CD14-positive monocyte (primary cell): ENCODE data around the genes CKAP2L, IL36G and PAX8.

DNA sequence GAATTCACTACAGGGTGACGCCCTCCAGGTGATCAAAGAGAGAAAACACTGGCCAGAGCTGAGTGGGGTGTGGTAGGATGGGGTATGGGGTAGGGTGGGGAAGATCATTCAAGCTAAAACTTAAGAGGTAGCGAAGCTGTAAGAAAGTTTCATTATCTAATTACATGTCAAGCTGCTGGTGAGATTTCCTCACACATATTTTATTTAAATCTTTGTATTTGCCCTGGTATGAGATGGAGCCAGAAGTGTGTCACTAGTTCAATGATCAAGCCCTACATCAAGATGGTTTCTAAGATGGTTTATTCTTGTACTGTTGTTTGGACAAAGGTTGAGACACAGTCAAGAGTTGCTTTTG is 50.3 kb downstream of the FBLN7 start:
- CAGE, long polyA plus RNA: no peak

- CAGE, long polyA plus RNA: no peak
These were observed 43.6 kb downstream of the RGPD8 start for GRCh38 chr2:112389838-112390325.

GRCh38 chr2:112606705-112606970 is 22.2 kb downstream of the CHCHD5 start:
- CAGE, long polyA plus RNA: no peak

DNA sequence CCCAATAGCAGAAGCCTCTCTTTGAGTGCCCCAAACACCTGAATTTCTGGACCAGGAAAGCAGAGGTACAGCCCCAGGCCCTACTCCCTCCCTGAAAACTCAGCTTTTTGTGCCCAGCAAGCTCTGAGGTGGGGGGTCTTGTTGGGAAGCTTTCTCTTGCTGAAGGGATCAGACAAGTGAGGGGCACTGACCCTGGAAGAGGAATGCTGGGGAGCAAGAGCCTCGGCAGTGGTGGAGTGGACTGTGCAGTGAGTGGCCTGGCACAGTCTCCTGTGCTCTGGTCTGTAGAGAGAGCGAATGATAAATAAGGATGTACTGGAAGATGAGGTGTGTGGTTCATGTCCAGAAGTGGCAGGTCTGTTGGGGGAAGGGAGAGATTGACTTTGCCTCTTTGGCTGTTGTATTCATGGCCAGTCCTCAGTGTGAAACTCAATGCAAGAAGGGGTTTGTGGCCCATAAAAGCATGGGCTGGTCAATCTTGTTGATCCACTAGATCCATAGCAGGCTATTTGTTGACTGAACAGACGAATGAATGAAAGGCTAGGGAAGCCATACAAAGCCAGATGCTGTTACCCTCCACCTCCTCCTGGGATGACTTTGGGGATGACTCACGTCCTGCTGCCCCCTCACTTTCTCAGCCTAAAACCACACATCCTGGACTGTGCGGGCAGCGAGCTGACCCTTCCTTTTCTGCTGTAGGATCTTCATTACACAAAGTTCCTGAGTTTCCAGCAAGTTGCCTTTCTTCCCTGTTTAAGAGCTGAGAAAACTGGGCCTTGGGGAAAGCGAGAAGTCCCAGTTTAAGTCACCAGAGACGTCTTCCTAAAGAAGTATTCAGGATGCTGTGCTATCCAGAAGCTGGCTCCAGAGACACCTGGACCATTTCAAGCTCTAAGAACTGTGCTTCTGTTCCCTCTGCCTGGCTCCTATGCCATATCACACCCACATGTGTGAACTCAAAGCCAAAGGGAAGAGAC is 5.1 kb upstream of the SLC20A1 start:
- CAGE, long polyA plus RNA: no peak

DNA sequence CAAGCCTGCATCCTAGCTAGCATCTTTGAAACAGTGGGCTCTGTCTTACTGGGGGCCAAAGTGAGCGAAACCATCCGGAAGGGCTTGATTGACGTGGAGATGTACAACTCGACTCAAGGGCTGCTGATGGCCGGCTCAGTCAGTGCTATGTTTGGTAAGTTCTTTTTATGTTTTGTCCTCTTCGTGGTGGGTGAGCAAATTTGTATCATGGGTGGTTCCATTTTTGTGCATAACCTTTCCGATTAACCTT is 1.2 kb downstream of the SLC20A1 start:
- CAGE, long polyA plus RNA: no peak

GRCh38 chr2:112656626-112657278 is 11.0 kb downstream of the SLC20A1 start:
- CAGE, long polyA plus RNA: no peak

DNA sequence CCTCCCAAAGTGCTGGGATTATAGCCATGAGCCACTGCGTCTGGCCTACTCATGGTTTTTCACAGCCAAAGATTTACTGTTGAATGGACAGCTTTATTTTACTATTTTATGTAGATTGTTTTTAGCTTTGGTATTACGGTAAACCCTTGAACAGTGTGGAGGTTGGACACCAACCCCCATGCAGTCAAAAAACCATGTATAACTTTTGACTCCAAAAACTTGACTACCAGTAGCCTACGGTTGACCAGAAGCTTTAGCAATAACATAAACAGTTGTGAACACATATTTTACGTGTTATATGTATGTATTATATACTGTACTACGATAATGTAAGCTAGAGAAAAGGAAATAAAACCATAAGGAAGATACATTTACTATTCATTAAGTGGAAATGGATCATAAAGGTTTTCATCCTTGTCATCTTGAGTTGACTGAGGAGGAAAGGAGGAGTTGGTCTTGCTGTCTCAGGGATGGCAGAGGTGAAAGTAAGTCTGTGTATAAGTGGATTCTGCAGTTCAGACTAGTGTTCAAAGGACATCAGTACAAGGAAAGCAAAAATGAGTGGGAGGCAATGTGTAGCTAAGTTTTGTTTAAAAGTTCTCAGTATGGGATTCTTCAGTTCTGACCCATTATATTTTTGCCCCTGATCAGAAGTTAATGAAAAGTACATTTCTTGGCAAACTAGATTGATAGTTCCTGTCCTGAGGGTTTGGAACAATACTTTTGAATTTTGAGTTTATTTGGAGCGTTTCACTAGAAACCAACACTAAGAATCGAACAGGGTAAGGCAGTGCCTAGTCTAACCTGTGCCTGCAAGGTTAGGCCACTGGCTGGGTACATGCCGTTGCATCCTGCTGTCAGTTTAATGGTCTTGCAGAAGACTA is 18.9 kb downstream of the SLC20A1 start:
- CAGE, long polyA plus RNA: no peak

DNA sequence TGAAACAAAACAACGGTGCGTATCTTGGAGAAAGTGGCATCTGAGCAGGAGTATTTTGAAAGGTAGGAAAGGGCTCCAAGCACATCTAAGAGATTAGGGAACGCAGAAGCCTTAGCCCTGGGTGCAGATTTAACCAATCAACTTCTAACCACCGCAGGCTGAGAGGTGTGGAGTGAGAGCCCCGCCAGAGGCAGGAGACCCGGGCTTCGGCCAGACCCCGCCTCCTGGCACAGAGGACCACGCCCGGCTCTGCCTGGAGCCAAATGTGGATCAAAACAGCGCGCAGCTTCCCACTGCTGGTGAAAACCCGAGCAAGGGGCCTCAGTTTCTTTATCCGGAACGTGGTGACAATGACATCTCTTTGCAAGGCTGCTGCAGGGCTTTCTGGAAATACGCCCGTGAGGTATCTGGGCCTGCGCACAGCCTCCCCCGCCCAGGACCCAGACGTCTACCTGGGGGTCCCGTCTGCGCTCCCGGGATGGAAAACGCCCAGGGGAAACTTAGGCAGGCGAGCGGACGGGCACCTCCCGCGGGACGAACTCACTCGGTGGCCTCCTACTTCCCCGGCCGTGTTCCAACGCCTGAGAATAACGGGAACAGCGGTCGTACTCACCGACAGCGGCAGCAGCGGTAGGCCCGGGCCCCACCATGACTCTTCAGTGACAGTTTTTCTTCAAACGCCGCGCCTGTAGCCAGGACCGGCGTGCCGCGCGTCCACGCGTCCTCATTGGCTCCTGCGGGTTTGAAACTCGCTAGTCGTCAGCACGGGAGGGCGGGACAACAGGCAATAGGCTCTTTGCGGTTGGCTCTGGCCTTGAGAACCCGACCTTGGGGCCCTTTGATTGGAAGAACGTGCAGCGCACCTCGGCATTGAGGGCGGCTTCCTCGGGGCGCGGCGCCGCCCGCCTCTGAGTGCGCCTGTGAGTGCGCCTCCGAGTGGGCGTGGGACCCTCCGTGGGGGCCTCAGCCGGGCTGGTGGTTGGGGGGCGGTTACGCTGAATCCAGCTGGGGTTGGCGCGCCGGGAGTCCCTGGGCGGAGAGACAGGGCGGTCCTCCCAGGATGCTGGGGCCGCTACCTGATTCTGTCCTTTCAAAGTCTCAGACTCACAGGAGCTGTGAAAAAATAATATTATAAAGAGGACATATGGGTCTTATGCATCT is at the start of gene CKAP2L:
Gene CKAP2L (minus strand): TSS at position 661 of the 1,161 bp plus-strand sequence.
- CAGE, long polyA plus RNA: no peak

DNA sequence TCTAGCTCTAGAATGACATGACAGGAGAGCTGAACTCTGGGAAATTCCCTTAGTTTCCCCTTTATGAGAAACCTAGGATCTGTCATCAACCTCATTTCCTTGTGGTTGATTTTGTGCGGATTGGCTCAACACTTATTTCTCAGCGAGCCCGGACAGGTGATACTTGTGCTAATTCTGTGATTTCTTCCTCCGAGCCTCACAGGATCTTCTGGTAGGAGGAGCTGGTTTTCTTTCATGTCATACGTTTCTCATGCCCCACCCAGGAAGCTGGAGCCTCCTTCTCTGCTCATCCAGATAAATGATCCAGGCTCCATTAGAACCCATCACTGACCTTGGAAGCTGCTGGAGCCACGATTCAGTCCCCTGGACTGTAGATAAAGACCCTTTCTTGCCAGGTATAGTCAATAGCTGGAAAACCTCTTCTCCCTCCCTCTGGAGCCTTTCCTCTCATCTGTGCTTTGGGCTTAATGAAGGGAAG is at the start of gene IL36G:
Gene IL36G (plus strand): TSS at position 323 of the 478 bp plus-strand sequence.
- CAGE, long polyA plus RNA: no peak

GRCh38 chr2:112995319-112995579 is 10.0 kb upstream of the IL36A start:
- CAGE, long polyA plus RNA: no peak

- CAGE, long polyA plus RNA: no peak
These were observed 9.2 kb downstream of the IL1F10 start for GRCh38 chr2:113076953-113077450.

- CAGE, long polyA plus RNA: no peak
These were observed 10.6 kb downstream of the IL1F10 start for GRCh38 chr2:113078327-113078794.

DNA sequence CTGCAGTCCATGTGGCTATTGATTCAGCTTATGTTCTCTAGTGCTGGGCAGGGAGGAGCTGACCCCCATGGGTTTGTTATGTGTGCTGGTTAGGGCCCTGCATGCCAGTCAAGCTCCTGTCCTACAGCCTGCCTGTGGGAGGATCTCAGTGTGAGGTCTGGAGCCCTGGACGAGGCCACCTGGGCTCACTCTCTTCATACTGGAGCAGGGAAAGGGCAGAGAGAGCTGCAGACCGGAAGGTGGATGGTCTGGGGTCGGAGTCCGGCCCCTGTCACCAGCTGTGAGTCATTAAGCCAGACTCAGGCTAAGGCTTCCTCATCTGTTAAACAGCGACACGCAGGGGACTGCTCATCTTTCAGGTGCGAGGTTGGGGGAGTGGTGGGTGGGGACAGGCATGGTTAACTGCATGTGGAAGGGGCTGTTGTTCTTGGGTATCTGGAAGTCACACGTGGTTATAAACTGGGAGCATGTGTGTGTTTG is 6.6 kb downstream of the PSD4 start:
- CAGE, long polyA plus RNA: no peak

DNA sequence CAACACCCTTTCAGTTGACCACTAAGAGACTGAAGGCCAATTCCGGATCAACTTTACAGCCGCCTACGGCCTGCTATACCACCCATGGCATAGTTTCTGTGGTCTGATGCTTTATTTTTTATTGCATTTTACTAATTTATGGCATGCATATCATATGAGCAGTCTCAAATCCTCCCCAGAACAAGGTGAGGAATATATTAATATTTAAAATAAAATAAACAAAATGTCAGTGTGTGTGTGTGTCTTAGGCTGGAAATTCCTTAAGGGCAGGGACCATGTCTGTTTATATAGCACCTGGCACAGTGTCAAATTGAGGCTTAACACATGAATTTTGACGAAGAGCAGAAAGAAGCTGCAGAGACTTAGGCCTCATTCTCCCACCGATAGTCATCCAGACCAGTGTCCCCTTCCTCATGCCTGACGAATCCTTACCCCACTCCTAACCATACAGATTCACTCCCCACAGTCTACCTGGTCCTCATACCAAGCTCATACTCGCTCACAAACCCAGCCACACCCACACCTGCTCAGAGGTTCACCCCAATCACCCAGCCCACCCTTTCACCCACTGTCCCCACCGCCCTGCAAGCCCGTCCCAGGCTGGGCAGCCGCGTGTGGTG is 35.5 kb downstream of the PSD4 start:
- CAGE, long polyA plus RNA: no peak

GRCh38 chr2:113218259-113218946 is 44.6 kb downstream of the PSD4 start:
- CAGE, long polyA plus RNA: no peak

DNA sequence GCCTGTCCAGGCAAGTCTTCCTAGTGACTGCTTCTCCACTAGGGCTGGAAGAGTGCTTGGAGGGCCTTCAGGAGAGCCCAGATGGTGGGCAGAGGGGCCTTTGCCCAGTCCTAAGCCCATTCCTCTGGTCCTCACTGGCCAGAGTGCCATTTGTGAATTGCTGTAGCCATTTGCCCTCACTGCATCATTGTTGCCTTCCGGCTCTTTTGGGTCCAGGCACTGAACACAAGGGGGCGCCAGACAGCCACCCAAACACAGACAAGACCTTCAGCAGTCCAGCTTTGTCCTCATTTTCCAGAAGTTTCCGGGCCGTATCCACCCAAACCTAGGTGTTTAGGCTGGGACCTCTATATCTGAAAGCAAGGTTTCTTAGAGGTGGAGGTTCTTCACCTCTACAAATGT is 29.6 kb downstream of the PAX8 start:
- CAGE, long polyA plus RNA: no peak

GRCh38 chr2:113265427-113266676 is 12.9 kb downstream of the PAX8 start:
- CAGE, long polyA plus RNA: no peak

- CAGE, long polyA plus RNA: no peak
These were observed 2.0 kb downstream of the PAX8 start for GRCh38 chr2:113276827-113277102.

DNA sequence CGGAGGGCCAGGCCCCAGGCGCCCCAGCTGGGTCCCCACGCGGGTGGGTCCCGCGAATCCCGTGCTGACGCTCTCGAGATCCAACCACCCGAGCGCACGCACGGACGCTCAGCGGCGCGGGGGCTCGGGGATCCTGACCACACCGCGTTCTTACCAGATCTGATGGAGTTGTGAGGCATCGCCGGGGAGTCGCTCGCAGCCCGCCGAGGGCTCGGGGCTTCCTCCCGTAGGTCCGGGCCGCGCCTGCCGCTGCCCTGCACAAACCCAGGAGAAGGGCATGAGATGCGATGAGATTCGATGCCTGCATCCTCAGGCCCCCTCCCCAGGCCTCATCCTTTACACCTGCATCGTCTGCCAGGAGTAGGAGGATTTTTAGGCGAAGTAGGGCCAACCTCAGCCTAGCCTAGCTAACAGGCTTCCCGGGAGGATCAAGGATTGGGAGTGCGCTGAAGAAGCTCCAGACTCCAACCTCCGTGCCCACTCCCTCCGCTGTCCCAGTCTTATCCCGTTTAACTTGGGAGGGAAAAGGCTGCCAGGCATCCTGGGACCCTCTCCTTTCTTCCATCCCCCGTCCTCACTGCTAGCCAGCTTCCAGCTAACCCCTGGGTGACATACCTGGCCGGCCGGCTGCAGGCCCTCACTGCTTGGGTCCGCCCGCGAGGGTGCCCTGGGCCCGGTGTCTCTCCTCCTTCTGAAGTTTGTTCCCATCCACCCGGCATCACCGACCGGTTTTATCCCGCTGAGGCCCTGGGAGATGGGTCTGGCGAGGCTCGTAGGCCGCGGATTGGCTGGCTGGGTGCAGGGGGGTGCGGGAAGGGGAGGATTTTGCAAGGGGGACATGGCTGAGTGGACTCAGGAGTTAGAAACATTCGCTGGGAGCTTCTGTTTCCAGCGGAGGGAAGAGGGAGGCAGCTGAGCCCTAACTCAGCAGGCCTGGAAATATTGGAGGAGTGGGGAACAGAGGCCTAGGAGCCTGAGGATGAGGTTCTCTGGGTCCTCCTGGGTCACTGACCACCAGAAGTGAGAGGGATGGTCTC is at the start of gene PAX8:
Gene PAX8 (minus strand): TSS at position 706 of the 1,037 bp plus-strand sequence.
- CAGE, long polyA plus RNA: no peak

- CAGE, long polyA plus RNA: no peak
These were observed 31.3 kb upstream of the ZNG1B start for GRCh38 chr2:113406163-113406575.